Subcutaneous adipose tissue (tissue), 3 donors: ENCODE data around the genes ACAA1 and SCN10A.

- PRO-cap, result no peak
- RAMPAGE, long total RNA, 3 experiments, result no peak in any of the 3 experiments
Measured at GRCh38 chr3:37863985-37864296, 2.3 kb downstream of the CTDSPL start.

DNA sequence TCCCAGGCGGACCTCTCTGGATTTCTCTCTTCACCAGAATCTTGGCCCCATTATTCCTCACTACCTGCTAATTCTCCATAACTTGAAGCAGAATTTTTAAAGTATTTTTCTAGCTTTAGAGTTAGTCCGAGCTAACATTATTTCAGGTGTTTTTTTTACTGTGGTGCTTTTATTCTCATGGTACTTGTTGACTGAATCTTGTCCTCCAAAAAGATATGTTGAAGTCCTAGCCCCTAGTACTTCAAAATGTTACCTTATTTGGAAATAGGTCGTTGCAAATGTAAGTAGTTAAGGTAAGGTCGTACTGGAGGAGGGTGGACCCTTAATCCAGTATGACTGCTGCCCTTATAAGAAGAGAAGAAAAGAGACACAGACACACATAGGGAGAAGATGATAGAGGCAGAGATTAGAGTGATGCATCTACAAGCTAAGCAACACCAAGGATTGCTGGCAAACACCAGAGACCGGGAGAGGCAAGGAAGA is 54.5 kb downstream of the CTDSPL start:
- PRO-cap, result no peak
- RAMPAGE, long total RNA, 3 experiments, result no peak in any of the 3 experiments

DNA sequence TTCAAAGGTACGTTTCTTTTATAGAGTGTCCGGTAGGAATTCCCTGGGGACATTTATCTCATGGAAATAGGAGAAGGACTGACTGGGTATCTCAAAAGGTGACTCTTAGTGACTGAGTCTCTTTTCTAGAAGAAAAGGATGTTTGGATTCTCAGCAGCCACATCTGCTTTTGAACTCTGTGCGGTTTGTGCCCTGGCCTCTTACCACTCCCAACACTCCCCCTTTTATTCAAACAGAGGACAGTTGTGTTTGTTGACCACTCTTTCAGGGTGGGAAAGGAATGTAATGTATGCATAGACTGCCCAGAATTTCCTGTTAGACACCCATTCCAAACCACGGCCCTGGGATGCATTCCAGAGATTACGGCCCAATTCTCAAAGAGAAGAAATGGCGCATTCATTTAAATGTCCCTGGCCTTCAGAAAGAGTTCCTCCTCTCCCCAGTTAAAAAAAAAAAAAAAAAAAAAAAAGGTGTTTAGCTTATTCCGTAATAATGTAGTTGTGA is 54.3 kb upstream of the VILL start:
- PRO-cap, result no peak
- RAMPAGE, long total RNA, 3 experiments, result no peak in any of the 3 experiments

GRCh38 chr3:37996789-37997258 is 6.2 kb downstream of the VILL start:
- PRO-cap, result no peak
- RAMPAGE, long total RNA, 3 experiments, result no peak in any of the 3 experiments

GRCh38 chr3:38027981-38028703 is 1.3 kb downstream of the PLCD1 start:
- PRO-cap, result no peak
- RAMPAGE, long total RNA, 3 experiments, result no peak in any of the 3 experiments

DNA sequence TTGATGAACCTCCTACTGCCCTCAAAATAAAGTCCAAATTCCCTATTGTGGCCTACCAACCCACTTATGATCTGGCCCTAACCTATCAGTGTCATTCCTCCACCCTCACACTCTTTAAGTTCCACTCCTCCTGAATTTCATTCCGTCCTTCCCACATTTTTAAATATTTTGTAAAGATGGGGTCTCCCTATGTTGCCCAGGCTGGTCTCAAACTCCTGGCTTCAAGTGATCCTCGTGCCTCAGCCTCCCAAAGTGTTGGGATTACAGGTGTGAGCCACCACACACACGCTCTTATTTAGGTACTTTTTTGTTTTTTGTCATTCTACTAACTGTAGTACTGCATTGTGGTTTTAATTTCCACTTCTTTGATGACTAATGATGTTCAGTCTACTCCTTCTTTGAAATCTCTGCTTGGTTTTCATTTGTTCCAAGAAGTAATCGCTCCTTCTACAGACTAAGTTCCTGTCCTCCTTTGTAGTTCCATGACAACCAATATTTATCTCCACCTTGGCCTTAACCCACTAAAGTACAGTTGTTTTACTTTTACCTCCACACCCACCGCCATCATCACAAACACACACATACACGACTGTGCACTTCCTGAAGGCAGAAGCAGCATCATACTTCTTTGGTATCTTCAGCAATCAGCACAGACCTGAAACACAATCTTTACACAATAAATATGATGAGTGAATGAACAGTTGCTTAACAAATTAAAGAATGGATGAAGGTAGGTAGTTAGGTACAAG is 561 bp upstream of the DLEC1 start:
- PRO-cap, result no peak
- RAMPAGE, long total RNA, 3 experiments, result no peak in any of the 3 experiments

DNA sequence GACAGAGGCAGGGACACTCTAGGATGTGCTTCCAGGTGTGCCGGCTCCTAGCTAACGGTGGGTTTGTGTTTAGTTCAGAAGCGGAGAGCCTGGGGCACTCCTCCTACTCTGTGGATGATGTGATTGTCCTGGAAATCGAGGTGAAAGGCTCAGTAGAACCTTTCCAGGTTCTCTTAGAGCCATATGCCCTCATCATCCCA is 40.5 kb downstream of the ACAA1 start:
- PRO-cap, result no peak
- RAMPAGE, long total RNA, 3 experiments, result no peak in any of the 3 experiments

GRCh38 chr3:38136764-38137809 is at the start of gene ACAA1:
Gene ACAA1 (minus strand): TSS chr3:38137127.
- PRO-cap, result bidirectional peak, plus-strand start at chr3:38137439, minus-strand start at chr3:38137089; unidirectional peak, plus-strand start at chr3:38137692
- RAMPAGE, long total RNA, 3 experiments, result no peak in any of the 3 experiments

- PRO-cap, result unidirectional peak, minus-strand start at chr3:38455119; bidirectional peak, plus-strand start at chr3:38455590, minus-strand start at chr3:38455452
- RAMPAGE, long total RNA, 3 experiments, result start-site peak on the minus strand in 1 of 3 experiments, at chr3:38455429-38455476 at its widest, 7 reads per replicate
Measured at GRCh38 chr3:38455019-38455489, 1.4 kb downstream of the ACVR2B start.

- PRO-cap, result no peak
- RAMPAGE, long total RNA, 3 experiments, result no peak in any of the 3 experiments
Measured at GRCh38 chr3:38489621-38490133, 6.5 kb upstream of the EXOG start.

DNA sequence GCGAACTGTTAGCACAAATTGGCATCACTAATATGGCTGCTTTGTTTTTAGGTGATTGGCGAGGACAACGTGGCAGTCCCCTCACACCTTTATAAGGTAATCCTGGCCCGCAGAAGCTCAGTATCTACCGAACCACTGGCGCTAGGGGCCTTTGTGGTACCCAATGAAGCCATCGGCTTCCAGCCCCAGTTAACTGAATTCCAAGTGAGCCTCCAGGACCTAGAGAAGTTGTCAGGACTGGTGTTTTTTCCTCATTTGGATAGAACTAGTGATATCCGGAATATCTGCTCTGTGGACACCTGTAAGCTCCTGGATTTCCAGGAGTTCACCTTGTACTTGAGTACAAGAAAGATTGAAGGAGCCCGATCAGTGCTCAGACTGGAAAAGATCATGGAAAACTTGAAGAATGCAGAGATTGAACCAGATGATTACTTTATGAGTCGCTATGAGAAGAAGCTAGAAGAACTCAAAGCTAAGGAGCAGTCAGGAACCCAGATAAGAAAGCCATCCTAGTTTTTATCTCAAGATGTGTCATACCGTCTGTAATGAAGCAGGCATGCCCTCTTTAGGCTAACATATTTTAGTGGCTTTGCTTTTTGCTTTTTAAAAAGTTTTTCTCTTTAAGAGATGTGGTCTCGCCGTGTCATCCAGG is 27.8 kb downstream of the EXOG start:
- PRO-cap, result no peak
- RAMPAGE, long total RNA, 3 experiments, result start-site peak on the plus strand in 1 of 3 experiments, centred at position 119 of the sequence, 13 reads per replicate

- PRO-cap, result no peak
- RAMPAGE, long total RNA, 3 experiments, result no peak in any of the 3 experiments
Measured at GRCh38 chr3:38615871-38616864, 33.3 kb downstream of the SCN5A start.

GRCh38 chr3:38816208-38816446 is at the start of gene SCN10A:
Gene SCN10A (minus strand): TSS chr3:38816217.
- PRO-cap, result no peak
- RAMPAGE, long total RNA, 3 experiments, result no peak in any of the 3 experiments

DNA sequence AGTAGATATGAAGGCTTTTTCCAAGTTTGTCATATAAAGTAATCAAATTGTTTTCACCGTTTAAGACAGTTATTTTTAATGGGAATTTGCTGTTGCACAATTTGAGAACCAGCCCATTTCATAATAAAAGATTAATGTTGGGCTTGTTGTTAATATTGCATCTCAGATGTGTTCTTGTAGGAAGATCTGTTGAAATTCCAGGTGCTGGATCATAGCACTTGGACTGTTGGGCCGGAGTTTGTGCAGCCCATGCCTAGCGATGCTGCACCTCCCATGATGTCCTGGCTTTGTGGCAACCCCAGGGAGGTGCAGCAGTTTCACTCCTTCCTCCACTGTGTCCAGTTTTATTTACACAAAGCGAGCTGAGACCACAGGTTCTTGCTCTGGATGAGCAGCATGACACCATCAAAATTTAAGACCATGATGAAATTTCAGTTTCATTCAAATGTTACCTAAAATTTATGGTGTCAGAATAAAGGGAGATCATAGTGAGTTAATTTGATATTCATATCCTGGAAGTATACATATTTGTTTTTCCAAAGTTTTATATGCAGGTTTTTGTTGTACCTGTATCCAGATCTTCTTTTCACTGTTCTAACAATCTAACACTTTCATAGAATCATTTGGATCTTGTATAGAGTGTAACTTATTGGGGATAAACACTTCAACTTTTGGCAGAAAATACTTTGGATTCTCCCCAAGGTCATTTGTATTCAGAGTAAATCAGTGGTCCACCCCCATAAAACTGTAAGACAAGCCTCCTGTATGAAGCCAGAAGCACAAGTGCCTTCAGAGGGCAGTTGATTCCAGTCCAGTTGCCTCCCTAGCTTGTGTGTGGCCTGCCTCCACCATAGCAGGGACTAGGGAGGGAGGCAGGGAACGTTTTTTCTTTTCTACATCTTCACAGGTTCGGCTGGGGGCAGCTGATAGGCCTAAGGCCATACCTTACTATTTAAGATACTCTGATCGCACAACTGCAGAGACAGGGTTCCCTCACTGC is 12.0 kb downstream of the GORASP1 start:
- PRO-cap, result no peak
- RAMPAGE, long total RNA, 3 experiments, result no peak in any of the 3 experiments

- PRO-cap, result no peak
- RAMPAGE, long total RNA, 3 experiments, result no peak in any of the 3 experiments
Measured at GRCh38 chr3:39135004-39135357, 18.4 kb downstream of the CSRNP1 start.

DNA sequence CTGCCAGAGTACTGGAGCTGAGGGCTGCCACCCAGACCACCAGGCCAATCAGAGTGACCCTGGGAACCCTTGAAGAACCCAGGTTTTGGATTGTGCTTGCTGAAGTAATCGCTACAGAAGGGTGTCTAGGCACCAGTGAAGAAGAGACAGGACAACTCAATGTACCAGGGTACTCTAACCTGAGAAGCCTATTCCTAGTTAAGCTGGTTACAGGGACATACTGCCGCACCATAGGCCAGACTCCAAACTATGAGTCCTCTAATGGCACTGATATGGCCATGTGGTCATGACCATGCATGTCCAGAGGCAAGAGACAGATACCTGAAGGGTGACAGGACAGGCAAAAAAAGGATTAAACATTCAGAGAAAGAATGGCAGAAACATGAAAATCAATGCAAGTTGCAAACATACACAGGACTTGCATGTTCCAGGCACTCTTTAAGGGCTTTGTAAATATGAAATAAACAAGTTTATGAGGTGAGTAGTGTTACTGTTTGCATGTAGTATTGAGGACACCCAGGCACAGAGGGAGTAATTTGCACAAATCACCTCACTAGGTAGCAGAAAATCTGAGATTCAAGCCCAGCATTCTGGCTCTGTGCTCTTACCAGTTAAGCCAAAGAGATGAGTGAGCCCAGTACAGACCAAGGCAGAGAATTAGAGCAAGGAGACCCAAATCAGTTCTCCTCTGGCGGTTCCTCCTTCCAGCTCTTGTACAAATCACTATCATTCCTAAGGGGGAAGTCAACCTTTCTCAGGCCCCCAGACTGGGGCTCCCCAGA is 12.7 kb downstream of the CSRNP1 start:
- PRO-cap, result no peak
- RAMPAGE, long total RNA, 3 experiments, result no peak in any of the 3 experiments

DNA sequence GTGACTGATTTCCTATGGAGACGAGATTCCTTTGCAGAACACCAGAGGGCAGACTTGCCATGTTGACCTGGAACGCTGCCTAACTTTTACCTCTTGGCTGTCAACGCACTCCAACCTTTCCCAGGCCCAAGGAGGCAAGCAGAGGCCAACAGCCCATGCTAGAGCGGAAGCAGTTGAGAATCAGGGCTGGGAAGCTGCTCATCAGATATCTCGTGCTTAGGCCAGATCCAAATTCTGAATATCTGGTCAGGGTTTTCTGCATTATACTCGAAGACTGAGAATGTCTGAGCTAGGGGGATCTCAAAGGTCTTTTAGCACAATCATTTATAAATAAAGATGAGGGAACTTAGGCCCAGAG is 2.5 kb downstream of the XIRP1 start:
- PRO-cap, result no peak
- RAMPAGE, long total RNA, 3 experiments, result no peak in any of the 3 experiments

- PRO-cap, result unidirectional peak, plus-strand start at chr3:39250345
- RAMPAGE, long total RNA, 3 experiments, result no peak in any of the 3 experiments
Measured at GRCh38 chr3:39250160-39250628, 29.6 kb downstream of the CX3CR1 start.

DNA sequence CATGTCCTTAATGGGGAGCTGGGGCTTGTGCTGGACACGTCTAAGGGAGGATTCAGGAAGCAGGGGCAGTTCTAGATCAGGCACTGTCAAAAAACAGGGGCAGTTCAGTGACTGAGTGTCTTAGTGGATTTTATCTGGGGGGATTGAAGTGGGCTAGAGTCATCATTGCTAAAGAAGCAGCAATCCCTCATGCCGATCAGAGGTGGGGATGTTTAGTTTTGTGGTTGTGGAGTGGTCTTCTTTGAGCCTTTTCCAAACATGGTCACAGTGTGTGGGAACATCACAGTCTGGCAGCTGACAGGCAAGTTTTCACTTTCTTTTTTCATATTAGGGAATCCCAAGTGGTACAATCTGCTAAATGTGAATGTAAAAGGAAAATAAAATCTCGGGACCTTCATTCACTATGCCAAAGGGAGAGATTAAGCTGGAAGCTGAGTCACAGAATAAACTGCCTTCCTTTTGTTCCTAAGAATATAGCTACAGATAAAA is 10.3 kb upstream of the CX3CR1 start:
- PRO-cap, result no peak
- RAMPAGE, long total RNA, 3 experiments, result no peak in any of the 3 experiments

- PRO-cap, result no peak
- RAMPAGE, long total RNA, 3 experiments, result no peak in any of the 3 experiments
Measured at GRCh38 chr3:39396523-39397324, 9.8 kb upstream of the RPSA start.